NB4 (cell line): ENCODE measurements around the gene BIK.

- RRBS = no CpG with 5 or more reads among the region's 3 CpGs
These were observed 13.5 kb downstream of the PACSIN2 start for GRCh38 chr22:43001523-43001855.

GRCh38 chr22:43002195-43002749 is 12.7 kb downstream of the PACSIN2 start:
- RRBS = no CpG with 5 or more reads among the region's 6 CpGs

GRCh38 chr22:43015300-43015887 is 445 bp upstream of the PACSIN2 start:
- RRBS = under 1% methylated on average over 8 of the region's 29 CpGs

- RRBS = no CpG with 5 or more reads among the region's 9 CpGs
These were observed 3.6 kb upstream of the PACSIN2 start for GRCh38 chr22:43018404-43019124.

GRCh38 chr22:43086196-43086659 is 3.0 kb downstream of the TTLL1 start:
- RRBS = no CpG with 5 or more reads among the region's 4 CpGs

DNA sequence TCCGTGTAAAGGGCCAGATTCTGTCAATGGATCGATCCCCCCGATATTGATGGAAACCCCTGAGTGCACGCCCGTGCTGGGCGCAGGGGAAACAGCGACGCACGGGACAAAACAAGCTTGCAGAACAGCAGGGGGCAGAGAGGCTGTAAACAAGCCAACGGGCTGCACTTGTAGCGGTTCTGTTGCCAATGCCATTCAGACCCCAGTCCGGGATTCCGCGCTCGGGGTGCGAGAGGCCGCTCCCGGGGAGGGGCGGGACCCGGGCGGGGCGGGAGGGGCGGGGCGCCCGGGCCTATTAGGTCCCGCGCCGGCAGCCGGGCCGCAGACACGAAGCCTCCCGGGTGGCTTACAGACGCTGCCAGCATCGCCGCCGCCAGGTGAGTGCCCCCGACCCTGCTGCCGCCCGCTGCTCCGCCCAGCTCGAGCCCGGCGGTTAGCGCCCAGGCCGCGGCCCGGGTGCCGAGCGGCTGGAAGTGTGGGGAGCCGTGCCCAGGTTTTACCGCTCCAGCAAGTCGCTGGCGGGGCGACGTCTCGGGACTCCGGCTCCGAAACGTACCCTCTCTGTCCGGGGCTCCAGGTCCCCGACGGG is at the start of gene BIK:
Gene BIK (plus strand): TSS at position 324 of the 589 bp plus-strand sequence.
- RRBS = 4% methylated on average over 26 of the region's 62 CpGs

DNA sequence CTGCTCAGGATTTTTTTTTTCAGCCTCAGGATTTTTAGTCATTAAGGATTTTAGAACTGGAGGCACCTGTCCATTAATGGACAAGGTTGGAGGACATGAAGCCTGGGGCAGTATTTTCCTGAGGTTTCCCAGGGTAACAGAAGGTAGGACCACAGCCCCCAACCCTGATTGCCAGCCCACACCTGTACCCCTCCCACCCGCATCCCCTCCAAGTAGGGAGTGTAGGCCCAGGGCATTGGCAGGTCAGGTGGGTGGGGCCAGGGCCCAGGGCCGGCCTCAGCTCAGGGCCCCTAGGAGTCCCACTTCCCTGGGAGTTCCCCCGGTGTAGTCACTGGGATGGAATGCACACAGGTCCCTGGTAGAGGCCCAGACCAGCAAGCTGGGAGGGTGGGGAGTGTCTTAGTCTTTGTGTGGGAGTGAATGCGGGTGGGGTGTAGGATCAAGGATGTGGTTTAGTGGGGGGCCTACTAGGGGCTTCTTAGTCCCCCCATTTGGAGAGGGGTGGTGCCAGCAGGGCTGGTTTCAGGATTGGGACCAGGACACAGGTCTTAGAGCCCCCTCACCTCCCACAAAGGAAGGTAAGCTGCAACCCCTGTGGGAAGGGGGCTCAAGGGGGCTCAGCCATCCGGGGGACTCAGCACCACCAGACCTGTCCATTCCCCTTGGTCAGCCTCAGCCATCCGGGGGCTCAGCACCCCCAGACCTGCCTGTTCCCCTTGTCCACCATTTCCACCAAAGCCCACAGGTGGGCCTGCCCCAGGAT is 16.3 kb downstream of the BIK start:
- RRBS = 90% methylated on average over 2 of the region's 6 CpGs

GRCh38 chr22:43152308-43153019 is 1.1 kb downstream of the TSPO start:
- RRBS = no CpG with 5 or more reads among the region's 24 CpGs

GRCh38 chr22:43203438-43203892 is 16.5 kb upstream of the TTLL12 start:
- RRBS = no CpG with 5 or more reads among the region's 18 CpGs

GRCh38 chr22:43237148-43237797 is 50.3 kb upstream of the TTLL12 start:
- RRBS = no CpG with 5 or more reads among the region's 13 CpGs

GRCh38 chr22:43260776-43261454 is 74.0 kb upstream of the TTLL12 start:
- RRBS = no CpG with 5 or more reads among the region's 13 CpGs

DNA sequence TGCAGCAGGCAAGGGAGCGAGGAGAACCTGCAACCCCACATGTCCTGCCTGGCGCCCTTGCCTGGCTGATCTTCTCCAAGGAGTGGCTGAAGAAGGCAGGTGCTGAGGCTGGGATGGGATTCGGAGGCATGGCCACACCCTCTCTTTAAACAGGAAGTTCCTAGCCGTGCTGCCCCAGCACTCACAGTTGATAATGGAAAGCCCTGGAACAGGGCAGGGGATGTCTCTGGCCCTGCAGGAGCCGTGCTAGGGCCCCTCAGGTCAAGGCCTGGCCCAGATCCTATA is 65.0 kb downstream of the SCUBE1 start:
- RRBS = no CpG with 5 or more reads among the region's 5 CpGs

- RRBS = no CpG with 5 or more reads among the region's 18 CpGs
These were observed 50.0 kb downstream of the SCUBE1 start for GRCh38 chr22:43293195-43293618.

DNA sequence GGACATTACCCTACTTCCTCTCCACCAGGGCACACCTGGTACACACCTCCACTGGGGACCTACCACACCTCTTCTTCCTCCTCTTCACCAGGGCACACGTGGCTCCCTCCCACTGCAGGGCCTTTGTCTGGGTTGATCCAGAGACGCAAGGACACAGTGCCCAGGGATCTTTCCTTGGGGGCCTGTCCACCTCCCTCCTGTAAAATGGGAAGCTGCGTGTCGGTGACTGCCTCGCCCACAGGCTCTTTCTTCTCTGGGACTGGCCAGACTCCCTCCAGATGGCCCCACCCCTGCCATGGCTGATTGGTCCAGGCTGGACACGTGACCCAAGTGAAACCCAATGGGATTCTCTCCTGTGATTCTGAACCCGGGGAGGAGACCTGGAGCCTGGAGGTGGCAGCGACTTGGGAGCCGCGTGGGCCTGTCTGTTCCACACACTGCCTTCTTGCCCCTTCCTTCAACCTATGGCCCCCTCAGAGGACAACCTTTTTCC is 12.5 kb upstream of the MPPED1 start:
- RRBS = no CpG with 5 or more reads among the region's 10 CpGs

DNA sequence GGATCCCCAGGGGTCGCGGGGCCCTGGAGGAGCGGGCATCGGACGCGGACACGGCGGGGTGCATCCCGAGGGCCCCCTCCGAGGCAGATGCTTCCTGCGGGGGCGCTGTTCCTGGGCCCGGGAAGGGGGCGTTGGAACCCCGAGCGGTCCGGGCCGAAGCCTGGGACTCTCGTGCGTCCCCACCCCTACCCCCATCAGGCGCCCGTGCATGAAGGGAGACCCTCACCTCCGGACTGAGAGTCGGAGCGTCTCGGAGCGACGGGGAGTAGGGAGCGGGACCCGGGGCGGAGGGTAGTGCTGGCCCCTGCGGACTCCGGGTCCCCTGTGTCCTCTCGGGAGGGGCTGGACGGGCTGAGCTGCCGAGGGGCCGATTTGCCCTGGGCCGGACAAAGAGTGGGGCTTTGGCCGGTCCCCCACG is 568 bp downstream of the PNPLA3 start:
- RRBS = 72% methylated on average over 20 of the region's 40 CpGs

DNA sequence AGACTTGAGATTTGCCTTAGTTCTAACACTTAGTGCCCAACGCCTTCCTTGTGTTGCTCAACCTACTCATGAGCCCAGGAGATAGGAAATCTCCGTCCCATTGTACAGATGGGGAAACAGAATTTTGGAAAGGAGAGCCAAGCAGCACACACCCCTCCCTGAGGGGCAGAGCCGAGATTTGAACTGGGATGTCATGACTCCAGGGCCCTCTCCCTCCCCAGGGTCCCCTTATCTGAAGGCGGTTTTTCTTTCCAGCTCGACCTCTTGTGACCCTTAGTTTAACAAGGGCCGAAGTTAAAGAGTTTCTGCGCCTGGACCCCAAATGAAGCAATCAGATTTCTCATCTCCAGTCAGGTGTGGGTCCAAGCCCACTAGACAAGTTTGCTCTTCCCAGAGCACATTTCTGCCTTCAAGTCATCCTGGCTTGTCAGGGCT is 11.1 kb downstream of the PNPLA3 start:
- RRBS = no CpG with 5 or more reads among the region's 7 CpGs

- RRBS = no CpG with 5 or more reads among the region's 29 CpGs
These were observed 622 bp upstream of the SAMM50 start for GRCh38 chr22:43954444-43955196.

DNA sequence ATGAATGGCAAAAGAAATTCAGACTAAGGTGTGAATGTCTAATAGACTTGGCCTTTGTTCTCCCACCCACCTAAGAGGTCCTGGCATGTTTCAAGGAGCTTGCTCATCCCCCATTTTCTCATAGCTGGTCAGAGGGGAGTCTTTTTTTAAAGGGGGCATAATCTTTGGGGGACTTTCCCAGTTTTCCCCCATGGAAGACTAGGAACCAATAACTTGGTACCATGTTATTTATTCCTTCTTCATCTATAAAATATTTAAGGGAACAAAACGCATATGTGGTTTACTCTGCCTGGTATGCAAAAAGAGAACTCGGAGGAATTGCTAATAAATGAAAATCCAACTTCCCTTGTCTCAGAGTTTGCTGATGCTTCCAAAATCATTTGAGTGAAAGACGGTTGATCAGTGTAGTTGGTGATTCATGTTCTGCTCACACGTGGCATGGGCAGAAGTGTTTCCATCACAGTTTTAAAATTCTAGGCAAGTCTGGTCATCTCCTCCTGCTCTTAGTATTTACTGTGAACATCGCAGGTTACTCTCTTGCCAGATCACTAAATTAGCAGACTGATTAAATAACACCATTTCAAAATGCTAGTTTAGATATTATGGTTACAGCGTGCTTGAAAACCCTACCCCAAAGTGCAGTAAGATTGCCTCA is 12.0 kb upstream of the PARVB start:
- RRBS = no CpG with 5 or more reads among the region's 6 CpGs

DNA sequence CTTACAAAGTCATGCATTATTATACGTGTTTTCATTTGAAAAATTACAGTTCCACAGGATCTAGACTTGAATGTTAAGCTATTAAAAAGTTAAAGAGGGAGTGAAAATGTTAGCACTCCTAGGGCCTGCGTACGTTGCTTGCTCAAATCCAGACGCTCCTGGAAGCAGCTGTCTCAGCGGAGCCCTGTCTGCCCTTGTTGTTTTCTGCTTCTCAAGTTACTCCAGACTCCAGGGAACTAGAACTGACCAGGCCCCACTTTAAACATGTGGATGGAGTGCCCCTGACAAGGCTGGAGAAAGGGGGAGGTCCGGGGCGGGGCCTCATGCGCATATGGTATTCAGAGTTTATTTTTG is 9.6 kb downstream of the PARVB start:
- RRBS = no CpG with 5 or more reads among the region's 8 CpGs

DNA sequence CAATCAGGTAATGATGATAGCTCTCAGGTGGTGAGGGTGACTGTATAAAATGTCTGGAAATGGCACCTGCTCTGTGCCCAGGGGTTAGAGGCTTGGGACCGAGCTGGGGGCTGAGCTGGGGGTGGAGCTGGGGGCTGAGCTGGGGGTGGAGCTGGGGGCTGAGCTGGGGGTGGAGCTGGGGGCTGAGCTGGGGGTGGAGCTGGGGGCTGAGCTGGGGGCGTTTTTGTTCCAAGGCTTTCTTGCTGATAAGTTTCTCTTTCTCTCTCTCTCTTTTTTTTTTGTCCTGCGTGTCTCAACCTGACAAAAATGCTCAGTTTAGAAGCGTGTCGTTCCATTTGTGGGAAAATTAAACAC is 32.7 kb downstream of the PARVB start:
- RRBS = no CpG with 5 or more reads among the region's 5 CpGs